SK-N-SH (cell line): ENCODE measurements around the gene TUBD1.

DNA sequence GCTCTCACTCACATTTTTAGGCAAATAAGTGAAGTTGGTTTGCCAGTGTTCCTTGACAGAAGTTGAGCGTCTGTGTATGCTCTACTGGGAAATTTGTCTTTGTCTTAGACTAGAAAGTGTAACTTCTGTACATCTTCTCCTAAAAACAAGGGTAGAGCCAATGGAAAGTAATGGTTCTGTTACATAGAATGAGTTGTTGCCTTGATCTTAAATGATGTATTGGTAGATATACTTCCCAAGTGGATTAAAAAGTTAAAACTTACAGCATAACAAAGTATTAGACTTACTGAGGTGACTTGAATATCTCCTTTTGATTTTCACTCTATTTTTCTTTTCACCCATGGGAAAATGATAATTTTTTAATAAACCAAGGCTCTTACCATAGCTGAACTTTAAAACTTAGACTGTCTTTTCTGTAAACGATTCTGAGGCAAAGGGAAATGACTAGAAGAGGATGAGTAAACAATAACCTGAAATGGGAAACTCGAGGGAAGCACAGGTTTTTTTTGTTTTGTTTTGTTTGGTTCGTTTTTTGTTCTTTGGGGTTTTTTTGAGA, 54.2 kb downstream of the TUBD1 start:
- RRBS: no CpG with 5 or more reads among the region's 4 CpGs
CAGE:
- cytosol, long polyA plus RNA: no peak
- long polyA plus RNA: no peak
- nucleus, long polyA plus RNA: no peak

DNA sequence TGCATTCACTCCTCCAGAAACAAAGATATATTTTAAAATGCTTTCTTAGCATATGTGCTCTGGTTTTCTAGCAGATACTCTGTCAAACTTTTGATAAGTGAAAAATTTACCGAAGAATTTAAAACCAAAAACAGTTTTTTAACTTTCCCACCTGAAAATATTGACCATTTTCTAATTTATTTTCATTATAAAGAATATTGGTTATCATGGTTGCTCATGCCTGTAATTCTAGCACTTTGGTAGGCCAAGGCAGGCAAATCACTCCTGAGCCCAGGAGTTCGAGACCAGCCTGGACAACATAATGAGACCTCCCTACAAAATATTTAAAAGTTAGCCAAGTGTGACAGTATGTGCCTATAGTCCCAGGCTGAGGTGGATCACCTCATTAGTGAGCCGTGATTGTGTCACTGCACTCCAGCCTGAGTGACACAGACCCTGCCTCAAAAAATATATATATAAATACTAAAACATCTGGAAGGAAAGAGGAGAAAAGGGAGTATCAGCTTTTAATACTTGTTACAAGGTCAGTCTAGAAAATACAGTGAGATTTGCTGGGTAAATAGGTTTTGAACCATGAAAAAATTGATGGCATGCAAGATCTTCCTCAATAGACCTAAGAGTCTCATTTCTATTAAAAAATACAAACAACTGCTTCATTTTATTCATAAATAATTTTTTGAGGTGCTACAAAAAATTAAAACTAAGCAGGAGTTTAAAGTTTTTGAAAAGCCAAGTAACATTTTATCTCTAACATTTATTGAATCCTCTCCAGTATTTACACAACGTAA, 47.8 kb downstream of the TUBD1 start:
- RRBS: no CpG with 5 or more reads among the region's 4 CpGs
CAGE:
- cytosol, long polyA plus RNA: no peak
- long polyA plus RNA: no peak
- nucleus, long polyA plus RNA: no peak

- RRBS: no CpG with 5 or more reads among the region's 8 CpGs
CAGE:
- cytosol, long polyA plus RNA: no peak
- long polyA plus RNA: no peak
- nucleus, long polyA plus RNA: no peak
Observed at GRCh38 chr17:59847384-59848227, 45.1 kb downstream of the TUBD1 start.

GRCh38 chr17:59892606-59893045, at the start of gene TUBD1:
TSS of gene TUBD1 (minus strand) at chr17:59892943.
- RRBS: no CpG with 5 or more reads among the region's 27 CpGs
CAGE:
- cytosol, long polyA plus RNA: no peak
- long polyA plus RNA: no peak
- nucleus, long polyA plus RNA: no peak

DNA sequence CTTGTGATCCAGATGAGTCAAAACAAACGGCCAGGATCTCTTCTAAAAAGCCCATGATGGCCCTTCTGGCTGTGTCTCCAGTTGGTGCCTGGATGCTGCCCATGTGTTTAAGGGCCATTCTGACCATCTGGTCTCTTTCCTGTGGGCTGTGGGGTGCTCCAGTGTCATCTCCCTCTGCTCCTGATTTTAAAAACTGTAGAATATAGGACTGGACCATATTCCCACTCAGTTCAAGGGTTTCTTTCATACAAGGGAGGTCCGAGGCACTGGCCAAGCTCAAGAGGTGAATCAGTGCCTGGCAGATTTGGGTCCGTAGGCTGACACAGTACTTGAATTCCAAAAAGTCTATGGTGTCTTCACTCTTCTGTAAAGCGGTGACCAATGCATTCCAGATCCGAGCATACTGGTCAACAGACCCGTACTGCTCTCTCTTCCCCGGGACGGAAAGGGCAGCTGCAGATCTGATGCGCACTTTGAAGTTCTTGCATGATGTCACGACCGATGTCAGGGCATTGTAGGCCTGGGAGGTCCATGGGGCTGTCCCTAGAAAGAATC, 35.1 kb downstream of the HEATR6 start:
- RRBS: no CpG with 5 or more reads among the region's 11 CpGs
CAGE:
- cytosol, long polyA plus RNA: no peak
- long polyA plus RNA: no peak
- nucleus, long polyA plus RNA: no peak

DNA sequence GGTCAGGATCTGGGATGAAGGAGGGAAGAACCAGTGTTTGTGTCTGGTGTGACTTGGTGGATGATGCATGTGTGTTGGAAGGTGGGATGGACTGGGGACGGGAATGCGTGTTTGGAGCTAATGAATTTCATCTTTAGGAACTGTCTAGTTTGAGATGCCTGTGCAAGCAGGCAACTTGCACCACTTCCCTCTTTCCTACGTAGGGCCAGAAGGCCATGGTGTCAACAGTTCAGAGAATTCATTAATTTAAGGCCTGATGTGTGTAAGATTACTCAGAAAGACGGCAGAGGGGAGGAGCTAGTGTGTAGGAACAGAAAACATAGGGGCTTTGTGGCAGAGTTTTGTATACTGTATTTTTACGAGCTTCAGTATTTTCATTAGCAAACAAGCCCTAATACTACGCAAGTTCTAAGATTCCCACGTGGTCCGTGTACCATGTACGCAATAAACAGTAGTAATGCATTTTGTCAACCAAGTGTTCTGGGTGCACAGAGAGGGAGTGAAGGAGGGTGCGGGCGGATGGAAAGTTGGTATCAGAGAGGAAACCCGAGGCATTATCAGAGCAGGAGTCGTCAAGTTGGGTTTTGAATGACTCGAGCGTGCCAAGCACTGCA, 705 bp downstream of the HEATR6 start:
- RRBS: no CpG with 5 or more reads among the region's 15 CpGs
CAGE:
- cytosol, long polyA plus RNA: no peak
- long polyA plus RNA: no peak
- nucleus, long polyA plus RNA: no peak

DNA sequence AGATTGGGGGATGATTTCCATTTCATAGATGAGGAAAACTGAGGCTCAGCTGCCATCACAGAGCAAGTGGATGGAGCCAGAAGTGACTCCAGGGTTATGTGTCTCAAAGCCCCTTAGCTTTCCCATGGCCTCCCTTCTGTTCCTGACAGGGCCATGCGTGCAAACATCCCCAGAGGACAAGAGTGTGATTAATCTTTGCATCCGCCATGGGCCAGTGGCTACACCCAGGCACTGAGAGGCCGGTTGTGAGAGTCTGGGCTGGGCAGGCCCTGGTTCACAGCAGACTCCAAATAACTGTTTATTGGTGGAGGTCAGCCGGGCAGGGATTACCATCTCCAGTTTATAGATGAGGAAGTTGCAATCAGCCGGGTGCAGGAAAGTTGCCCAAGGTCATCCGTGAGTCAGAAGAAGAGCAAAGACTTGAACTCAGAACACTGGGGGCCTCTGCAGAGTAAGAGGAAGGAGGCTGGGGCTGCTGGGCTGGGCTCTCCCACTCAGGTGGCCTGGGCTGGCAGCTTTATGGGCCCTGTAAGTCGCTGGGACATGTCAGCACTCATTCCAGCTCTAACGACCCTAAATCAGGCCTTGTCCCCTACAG, 2.3 kb upstream of the CA4 start:
- RRBS: 86% methylated on average over 2 of the region's 8 CpGs
CAGE:
- cytosol, long polyA plus RNA: no peak
- long polyA plus RNA: no peak
- nucleus, long polyA plus RNA: no peak

- RRBS: no CpG with 5 or more reads among the region's 4 CpGs
CAGE:
- cytosol, long polyA plus RNA: no peak
- long polyA plus RNA: no peak
- nucleus, long polyA plus RNA: no peak
Observed at GRCh38 chr17:60187384-60187985, 37.7 kb downstream of the CA4 start.

DNA sequence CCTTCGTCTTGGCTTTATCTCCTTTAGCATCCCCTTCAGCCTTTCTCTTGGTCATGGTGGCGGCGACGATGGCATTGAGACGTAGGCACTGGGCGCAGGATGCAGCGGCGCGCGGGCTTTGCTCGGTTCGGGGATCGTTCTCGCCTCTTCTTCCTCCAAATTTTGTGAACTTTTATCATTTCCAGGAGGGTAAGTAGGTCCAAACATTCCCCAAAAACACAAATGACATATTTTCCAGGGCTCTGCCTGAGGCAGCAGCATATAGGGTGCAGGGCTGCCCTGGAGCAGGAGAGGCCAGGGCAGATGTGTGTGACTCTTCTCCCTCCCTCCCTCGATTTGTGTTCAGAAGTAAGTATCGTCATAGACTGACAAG, 13.1 kb downstream of the CHCT1 start:
- RRBS: no CpG with 5 or more reads among the region's 16 CpGs
CAGE:
- cytosol, long polyA plus RNA: no peak
- long polyA plus RNA: no peak
- nucleus, long polyA plus RNA: no peak

GRCh38 chr17:60602338-60602735, 2.3 kb downstream of the PPM1D start:
- RRBS: no CpG with 5 or more reads among the region's 12 CpGs
CAGE:
- cytosol, long polyA plus RNA: no peak
- long polyA plus RNA: no peak
- nucleus, long polyA plus RNA: no peak

DNA sequence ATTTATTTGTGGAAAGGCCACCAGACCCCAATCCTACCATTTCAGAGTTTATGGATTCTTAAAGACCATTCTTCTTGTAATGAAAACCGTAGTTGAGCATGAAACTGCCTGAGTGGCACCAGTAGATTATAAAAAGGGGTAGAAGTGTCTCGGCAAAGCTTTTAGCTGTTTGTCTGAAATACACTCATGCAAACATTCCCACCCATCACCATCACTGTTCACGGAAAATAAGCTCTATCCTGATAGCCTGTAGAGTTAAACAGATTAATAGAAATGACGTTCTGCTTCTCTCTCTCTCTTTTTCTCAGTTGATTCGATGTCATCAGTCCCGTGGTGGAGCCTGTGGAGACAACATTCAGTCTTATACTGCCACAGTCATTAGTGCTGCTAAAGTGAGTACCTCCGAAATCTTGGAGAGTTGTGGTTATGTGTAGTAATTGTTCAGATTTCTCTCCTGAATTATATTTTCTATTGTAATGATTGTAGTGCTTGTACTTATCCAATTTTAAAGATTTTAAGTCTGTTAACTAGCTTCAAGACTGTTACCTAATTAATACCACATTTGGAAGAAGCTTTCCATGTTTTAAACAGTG, 224.8 kb downstream of the BCAS3 start:
- RRBS: no CpG with 5 or more reads among the region's 7 CpGs
CAGE:
- cytosol, long polyA plus RNA: no peak
- long polyA plus RNA: no peak
- nucleus, long polyA plus RNA: no peak

DNA sequence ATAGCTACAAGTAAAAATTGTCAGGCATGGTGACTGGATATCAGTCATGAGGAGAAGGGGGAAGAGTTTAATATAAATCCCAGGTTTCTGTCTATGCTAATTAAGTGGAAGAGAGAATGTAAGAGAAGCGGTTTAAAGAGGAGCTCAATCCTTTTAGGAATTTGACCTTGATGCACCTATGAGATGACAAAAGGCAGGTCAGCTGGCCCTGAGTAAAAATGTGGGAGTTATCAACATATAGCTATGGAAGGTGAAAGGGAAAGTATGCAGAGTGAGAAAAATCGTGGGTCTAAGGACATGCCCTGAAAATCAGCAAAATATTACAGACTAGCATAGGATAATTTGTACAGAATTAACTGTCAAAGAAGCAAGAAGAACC, 210.0 kb upstream of the TBX2 start:
- RRBS: no CpG with 5 or more reads among the region's 2 CpGs
CAGE:
- cytosol, long polyA plus RNA: no peak
- long polyA plus RNA: no peak
- nucleus, long polyA plus RNA: no peak

- RRBS: no CpG with 5 or more reads among the region's 10 CpGs
CAGE:
- cytosol, long polyA plus RNA: no peak
- long polyA plus RNA: no peak
- nucleus, long polyA plus RNA: no peak
Observed at GRCh38 chr17:61203707-61204550, 195.7 kb upstream of the TBX2 start.

GRCh38 chr17:61233237-61233636, 166.4 kb upstream of the TBX2 start:
- RRBS: no CpG with 5 or more reads among the region's 2 CpGs
CAGE:
- cytosol, long polyA plus RNA: no peak
- long polyA plus RNA: no peak
- nucleus, long polyA plus RNA: no peak

DNA sequence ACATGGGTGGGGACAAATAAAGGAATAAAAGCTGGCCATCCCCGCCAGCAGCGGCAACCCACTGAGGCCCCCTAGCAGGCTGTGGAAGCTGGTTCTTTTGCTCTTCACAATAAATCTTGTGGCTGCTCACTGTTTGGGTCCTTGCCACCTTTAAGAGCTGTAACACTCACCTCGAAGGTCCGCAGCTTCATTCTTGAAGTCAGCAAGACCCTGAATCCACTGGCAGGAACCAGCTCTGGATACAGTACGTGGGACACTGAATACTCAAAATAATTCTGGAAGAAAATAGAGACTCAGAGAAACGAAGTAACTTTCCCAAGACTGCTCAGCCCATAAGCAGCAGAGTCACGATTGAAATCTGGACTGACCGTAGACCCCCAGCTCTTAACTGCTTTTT, 162.2 kb upstream of the TBX2 start:
- RRBS: no CpG with 5 or more reads among the region's 8 CpGs
CAGE:
- cytosol, long polyA plus RNA: no peak
- long polyA plus RNA: no peak
- nucleus, long polyA plus RNA: no peak

- RRBS: no CpG with 5 or more reads among the region's 10 CpGs
CAGE:
- cytosol, long polyA plus RNA: no peak
- long polyA plus RNA: no peak
- nucleus, long polyA plus RNA: no peak
Observed at GRCh38 chr17:61335879-61336382, 63.7 kb upstream of the TBX2 start.

DNA sequence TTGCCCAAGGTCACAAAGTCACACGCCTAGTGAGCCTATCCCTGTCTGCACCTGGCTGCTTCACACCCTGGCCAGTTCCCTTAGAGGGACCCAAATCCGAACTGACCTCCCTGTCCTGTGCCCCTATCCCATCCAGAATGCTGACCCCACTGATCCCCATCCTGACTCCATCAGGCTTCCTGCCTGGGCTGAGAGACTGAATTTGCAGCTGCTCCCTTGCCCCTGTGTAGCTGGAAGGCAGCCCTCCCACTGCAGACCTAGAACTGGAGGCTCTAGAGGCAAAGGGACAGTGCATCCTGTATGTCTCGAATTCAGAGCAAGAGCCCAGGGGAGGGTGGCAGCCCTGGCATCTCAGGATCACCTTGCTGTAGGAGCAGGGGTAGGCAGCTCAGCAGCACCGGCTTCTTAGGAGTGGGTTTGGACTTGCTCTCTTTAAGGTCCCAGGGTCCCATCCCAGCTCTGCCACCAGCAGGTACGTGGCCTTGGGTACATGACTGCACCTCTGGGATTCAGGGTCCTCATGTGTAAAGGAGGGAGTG, 4.6 kb upstream of the TBX2 start:
- RRBS: no CpG with 5 or more reads among the region's 5 CpGs
CAGE:
- cytosol, long polyA plus RNA: no peak
- long polyA plus RNA: no peak
- nucleus, long polyA plus RNA: no peak

DNA sequence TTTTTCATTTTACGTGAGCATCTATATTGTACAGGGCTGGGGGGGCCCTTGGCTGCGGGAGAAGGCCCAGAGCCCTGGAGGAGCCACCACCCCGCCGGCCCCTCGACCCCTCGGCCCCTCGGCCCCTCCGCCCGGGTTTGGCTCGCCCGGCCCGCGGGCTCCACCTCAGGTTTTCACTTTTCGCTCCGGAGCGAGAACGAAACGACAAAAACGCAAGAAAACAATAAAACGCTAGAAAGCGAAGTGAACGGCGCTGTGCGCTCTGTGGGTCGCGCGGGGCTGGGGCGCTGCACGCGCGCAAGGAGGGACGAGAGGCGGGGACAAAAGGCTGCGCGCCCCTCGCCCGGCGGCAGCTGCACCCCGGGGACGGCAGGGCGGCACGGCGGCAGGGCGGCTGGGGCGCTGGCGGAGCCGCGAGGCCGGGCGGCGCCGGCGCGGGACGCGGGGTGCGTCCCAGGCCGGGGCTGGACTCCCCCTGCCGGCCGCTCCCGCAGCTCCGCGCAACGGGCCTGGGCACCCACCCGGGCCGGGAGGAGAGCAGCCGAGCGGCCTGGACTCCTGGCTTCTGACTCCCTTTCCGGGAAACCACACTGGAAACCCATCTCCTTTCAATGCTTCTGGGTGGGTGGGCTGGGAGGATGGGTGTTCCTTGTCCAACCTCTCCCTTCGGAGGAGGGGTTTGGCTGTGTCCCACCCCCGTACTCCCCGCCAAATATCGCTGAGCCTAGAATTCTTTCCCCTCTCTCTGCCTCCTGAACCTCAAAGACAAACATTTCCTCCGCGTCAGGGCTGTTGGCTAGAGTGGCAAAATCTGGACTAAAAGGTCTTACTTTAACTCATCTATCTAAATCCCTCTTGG, 9.8 kb downstream of the TBX2 start:
- RRBS: 52% methylated on average over 32 of the region's 75 CpGs
CAGE:
- cytosol, long polyA plus RNA: no peak
- long polyA plus RNA: no peak
- nucleus, long polyA plus RNA: no peak

DNA sequence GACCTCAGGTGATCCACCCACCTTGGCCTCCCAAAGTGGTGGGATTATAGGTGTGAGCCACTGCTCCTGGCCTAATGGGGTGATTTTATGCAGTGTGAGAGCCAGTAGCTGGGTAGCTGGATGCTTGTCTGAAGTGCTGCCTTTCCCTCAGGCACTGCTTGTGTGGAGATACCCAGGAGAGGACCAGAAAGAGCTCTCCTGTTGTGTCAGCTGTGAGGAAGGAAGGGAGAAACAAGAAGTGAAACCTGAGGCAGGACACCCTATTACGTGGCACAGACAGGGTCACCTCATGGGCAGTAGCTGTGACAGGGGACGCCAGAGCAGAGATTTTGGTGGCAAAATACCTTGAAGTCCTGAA, 106.4 kb upstream of the MED13 start:
- RRBS: no CpG with 5 or more reads among the region's 2 CpGs
CAGE:
- cytosol, long polyA plus RNA: no peak
- long polyA plus RNA: no peak
- nucleus, long polyA plus RNA: no peak

- RRBS: 2% methylated on average over 25 of the region's 58 CpGs
CAGE:
- cytosol, long polyA plus RNA: no peak
- long polyA plus RNA: no peak
- nucleus, long polyA plus RNA: no peak
Observed at GRCh38 chr17:62626575-62627612, 576 bp upstream of the MRC2 start.